LHCN-M2 (cell line): ENCODE data around the genes DNAJB12 and ANXA7.

GRCh38 chr10:72077594-72077894 lies 10.8 kb downstream of the SPOCK2 start:
- RAMPAGE, long total RNA: no peak

DNA sequence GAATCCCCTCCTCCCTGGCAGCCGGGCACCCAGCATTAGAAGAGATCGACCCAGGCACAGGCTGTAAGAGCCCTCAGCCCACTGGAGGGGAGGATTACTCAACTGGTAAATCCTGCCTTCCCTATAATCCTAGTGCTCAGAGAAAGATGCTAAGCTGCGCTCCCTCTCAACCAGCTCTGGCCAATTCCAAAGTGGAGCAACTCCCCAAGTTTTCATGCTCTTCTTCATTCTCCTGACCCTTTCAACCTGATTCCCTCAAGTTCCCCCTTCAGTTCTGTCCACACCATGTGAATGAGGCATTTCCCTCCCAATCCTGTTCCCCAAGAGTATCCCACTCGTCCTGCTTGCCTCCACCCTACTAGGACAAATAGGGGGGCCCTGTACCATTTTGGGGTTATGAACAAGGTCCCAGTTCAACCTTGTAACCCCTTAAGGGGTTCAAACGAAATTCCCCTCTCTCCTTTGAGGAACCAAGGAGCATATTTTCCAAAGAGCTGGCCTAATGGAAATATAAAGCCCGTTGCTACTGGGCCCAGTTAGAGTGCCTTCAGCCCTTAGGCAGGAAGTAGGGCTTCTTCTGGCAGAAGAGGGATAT lies 3.0 kb downstream of the SPOCK2 start:
- RAMPAGE, long total RNA: no peak

DNA sequence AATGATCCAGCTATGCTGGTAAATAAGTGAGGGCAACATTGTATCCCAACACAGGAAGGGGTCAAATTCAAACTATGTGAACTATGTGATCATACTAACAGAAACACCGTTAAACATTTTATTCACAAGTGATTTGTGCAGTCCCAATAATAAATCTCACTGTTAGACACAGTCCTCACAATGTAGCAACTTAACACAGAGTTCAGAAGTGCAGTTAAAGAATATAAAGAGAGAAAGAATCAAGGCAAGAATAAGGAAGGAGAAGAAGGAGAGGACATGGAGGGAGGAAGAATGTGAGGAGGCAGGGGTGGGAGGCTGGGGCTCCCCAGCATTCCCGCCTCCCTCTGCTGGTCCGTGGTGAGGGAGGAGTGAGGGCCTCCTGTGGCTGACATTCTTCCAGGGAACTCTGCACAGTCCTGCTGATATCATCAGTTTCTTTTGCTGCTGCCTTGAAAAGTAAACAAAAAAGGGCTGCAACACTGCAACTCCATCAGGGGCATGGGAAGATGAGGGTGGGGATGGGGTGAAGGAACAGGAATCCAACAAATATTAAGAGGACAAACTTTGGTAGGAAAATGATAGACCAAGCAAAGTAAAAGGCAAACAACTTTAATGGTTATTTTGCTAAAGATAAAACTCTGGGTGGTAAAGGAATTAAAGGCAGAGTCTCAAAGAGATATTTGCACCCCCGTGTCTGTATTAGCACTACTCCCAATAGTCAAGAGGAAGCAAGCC lies 7.7 kb upstream of the SPOCK2 start:
- RAMPAGE, long total RNA: no peak

GRCh38 chr10:72097683-72098444 lies 9.5 kb upstream of the SPOCK2 start:
- RAMPAGE, long total RNA: no peak

- RAMPAGE, long total RNA: no peak
These were observed 38.3 kb downstream of the DNAJB12 start for GRCh38 chr10:72316424-72316815.

DNA sequence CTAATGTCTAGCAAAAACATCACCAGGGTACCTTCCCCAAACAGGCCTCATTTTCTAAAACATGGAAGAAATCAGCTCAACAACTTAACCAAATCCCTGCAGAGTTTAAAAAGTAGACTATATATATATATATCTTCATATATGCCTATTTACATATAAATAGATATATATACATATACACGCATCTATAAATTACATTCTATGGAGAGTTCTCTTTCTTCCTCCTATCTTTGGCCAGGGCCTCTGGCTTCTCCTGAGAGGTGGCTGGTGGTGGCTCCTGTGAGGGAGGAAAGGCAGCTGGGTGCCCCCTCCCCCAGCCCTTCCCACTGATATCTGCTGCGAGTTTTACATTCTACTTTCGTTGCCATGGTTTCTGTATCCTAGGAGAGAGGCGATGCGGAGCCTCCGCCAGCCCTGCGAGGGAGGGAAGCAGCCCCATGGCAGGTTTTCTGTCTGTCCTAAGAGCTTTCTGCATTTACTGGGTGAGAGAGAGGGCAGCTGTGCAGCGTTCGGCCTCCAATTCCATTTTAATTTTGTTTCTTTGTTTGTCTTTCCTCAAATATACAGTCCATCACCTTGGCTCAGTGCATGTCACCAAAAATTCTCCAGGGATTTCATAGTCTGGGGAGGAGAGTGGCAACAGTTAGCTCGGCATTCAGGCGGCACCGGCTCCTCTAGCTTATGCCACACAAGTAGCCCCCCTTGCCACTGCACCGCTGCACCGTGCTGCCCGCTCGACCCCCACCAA lies 20.5 kb downstream of the DNAJB12 start:
- RAMPAGE, long total RNA: no peak

DNA sequence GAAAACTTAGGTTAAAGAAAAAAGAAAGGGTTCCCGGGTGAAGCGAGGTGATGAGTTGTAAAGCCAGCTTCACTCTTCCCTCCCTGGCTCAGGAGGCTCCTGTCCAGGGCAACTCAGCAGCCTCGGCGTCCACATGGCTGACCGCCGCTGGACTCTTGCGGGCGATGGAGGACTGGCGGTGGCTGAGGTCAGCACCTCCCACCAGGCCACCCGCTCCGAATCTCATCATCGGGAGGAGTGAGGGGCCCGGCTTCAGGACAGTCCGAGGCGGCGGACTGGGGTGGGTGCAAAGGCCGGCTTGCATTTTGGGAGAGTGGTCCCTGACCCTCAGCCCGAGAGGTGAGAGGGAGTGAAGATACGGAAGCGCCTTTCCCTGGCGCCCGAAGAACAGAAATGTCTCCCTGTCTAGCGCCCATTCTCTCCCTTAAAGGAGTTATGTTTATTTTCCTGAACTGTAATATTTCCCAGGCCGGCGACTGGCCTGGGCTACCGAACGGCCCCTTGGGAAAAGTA lies 728 bp downstream of the DNAJB12 start:
- RAMPAGE, long total RNA: no peak

- RAMPAGE, long total RNA: start-site peak on the minus strand at chr10:72354906-72354991, 79 reads
These were observed at the start of gene DNAJB12 for GRCh38 chr10:72354448-72355707. TSS of gene DNAJB12 (minus strand) at chr10:72354919.

GRCh38 chr10:72638651-72639283 lies 12.9 kb upstream of the MICU1 start:
- RAMPAGE, long total RNA: no peak

- RAMPAGE, long total RNA: no peak
These were observed 183 bp upstream of the MCU start for GRCh38 chr10:72691855-72692065.

GRCh38 chr10:72707961-72708405 lies 16.0 kb downstream of the MCU start:
- RAMPAGE, long total RNA: no peak

DNA sequence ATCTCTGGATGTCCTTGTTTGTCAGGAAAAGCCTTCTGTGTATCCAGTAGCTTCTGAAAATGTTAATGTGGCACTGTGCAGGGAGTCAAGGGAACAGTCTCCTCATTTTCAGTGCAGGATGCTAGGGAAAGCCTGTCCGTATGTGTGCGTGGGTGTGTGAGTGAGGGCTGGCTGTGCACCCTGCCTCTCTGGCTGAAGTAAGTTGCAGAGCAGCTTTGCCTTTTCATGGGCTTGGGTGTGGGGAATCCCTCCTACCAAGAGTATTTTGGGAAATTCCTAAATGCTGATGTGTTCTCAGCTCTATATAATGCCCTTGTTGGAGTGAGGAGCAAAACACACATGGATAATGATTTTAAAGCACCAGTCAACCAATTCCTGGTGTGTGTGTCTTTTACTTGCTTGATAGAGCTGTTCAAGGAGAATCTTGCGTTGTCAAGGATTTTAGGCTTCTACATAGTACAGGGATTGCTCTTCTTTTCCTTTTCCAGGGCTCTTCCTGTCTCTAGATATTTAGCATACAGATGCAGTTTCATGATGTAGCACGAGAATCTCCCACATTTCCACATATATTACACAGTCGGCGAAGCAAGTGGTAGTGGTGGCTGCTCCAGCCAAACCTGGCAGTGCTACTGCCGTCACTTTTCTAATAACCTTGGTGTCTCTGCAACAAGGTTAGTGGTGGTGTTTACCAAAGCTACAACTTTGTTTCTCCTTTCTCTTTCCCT lies 92.8 kb downstream of the MCU start:
- RAMPAGE, long total RNA: no peak

DNA sequence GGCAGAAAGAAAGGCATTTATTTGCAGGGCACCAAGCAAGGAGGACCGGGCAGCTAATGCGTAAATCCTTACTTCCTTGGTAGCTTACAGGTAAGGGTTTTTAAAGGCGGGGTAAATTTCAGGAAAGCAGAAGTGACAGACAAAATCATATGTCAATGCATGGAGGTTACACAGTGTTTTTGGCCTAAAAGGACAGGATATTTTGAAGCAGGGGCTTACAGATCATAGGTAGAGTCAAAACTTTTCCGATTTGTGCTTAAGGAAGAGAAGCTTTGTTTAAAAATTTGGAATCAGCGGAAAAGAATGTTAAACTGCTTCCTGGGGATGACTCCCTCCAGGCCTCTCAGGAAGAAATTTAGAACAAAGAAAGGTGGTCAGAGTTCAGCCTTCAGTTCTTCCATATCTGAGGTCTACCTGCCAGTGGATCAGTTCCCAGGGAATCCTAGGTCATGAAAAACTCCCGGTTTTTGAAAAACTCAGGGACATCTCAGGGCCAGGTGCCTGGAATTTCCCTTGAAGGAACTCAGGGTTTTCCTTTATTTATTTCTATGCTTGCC lies 100.3 kb downstream of the MCU start:
- RAMPAGE, long total RNA: no peak

DNA sequence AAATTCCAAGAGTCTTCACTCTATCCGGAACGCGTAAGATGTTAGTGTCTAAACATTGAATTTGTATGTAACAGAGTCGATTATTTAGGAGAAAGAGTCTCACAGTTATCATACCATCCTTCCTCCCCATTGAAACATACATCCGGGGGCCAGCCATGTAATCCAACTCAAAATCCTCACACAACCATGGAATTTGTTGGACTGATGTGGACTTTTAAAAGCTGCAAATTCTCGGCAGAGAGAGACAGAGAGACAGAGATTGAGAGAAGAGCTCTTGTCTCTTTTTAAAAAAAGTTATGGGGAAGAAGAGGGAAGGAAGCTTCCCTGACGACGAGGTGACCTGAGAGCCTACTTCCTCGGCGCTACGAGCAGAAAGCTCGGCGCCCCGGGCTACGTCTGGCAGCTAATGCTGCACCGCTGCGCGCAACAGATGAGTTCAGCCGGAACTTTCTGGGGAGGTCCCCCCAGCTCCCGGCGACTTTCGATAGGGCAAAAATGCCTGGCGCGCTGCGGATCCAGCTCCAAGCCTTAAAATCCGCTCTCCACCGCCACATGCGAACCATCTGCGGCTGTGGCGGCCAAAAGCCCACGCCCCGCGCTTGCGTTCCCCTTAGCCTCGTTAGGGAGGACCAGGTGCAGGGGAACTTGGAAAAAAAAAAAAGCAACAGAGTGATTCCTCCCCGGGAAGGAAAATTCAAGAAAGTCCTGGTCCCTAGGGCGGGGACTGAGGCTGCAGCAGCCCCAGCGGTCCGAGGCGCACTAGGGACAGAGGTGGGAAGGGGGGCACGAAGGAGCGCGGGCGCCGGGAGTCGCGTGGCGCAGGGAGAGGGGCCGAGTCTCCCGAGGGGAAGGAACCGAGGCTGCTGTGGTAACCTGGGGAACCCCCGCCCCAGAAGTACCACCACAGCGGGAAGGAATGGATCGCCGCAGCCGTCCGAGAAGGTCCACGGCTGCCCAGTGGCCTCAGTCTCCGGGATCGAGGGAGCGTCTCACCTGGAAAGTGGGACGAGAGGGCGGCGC lies 583 bp downstream of the P4HA1 start:
- RAMPAGE, long total RNA: no peak

DNA sequence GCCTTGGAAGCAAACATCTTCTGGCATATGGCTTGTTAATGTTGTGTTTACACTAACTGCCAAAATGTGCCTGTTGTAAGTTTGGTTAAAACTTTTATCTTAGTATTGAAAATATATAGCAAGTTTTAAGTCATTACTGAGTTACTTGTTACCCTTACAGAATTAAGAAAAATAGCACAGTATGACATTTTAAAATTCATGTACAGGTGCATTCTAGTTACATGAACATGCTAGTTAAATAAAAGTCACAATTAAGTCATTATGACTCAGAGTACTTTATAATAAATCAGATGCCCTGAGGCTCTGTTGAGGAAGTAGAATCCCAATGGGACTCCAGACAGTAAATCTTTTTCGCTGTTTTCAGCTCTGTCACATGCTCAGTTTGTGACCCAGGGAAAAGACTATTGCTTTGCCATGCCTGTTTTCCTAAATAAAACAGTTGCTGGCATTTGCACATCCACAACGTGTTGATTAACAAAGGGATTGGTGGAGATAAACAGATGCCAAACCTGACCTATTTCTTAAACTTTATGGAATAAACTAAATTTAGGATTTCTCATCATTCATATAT lies 21.0 kb downstream of the NUDT13 start:
- RAMPAGE, long total RNA: no peak

DNA sequence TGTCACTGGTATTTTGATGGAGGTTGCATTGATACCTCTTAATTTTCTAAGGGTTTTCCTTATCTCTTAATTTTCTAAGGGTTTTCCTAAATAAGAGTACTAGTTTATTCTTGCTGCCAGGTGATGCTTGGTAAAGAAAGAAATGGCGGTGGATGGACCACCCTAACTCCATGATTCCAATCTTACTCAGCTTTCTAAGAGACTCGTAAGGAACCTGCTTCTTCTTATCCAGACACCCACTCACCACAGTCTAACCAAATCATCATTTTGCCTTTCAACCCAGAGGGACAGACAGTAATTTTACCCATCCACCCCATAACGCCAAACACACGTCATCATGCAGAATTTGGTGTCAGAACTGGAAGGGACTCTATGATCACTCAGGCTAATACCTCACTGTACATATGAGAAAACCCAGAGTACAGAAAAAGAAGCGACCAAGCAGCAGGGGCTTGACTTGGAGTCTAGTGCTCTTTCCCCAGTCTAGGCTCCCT lies 425 bp downstream of the ECD start:
- RAMPAGE, long total RNA: no peak

- RAMPAGE, long total RNA: start-site peak on the minus strand at chr10:73414027-73414064, 292 reads
These were observed at the start of gene ANXA7 for GRCh38 chr10:73413916-73414513. TSS of gene ANXA7 (minus strand) at chr10:73414058.

GRCh38 chr10:73470797-73471295 lies 25.0 kb downstream of the PPP3CB start:
- RAMPAGE, long total RNA: no peak

- RAMPAGE, long total RNA: no peak
These were observed 10.5 kb upstream of the PPP3CB start for GRCh38 chr10:73506117-73506869.

GRCh38 chr10:73879425-73880063 lies 5.2 kb upstream of the CAMK2G start:
- RAMPAGE, long total RNA: no peak